ENCODE data around the genes F3, CNN3 and AGL.

DNA sequence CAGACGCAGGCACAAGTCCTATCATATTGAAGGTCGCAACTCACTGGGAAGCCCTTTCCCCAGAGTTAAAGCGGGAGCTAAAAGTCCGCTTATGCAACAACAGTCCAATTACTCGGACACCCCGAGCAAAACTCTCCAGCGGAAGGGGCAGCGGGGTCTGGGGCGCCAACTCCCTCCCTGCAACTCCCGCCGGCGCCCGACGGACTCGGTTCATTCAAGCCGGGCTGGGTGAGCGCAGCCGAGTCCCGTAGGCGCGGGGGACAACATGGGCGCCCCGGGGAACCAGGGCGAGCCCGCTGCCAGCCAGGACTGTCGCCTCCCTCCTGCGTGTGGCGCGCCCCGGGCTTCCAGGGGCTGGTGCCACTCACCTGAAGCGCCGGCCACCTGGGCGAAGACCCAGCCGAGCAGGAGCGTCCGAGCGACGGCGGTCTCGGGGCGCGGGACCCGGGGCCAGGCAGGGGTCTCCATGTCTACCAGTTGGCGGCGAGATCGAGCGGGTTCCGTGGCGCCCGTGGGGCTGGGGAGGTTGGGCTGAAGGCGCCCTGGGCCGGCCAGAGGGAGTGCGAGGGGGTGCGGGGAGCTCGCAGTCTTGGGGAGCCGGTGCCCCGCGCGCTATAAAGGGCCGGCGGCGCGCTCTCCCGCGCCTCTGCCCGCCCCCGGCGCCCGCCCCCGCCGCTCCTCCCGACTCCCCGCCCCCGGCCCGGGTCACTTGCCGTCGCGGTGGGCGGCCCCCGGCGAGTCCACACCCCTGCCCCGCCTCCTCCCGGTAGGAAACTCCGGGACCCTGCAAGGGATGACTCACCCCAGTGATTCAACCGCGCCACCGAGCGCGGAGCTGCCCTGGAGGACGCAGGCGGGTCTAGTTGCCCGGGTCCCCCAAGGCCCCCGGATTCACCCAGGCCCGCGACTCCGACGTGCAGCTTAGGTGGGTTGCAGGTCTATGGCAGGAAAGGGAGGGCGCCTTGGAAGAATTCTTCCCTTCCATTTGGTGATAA lies at the start of gene F3:
TSS of gene F3 (minus strand) at position 591 of the 995 bp plus-strand sequence.
- RRBS: 1% methylated on average over 42 of the region's 98 CpGs

- RRBS: no CpG with 5 or more reads among the region's 11 CpGs
Measured at GRCh38 chr1:94552049-94552773, 10.7 kb upstream of the F3 start.

- RRBS: no CpG with 5 or more reads among the region's 7 CpGs
Measured at GRCh38 chr1:94623423-94624015, 82.0 kb upstream of the F3 start.

- RRBS: no CpG with 5 or more reads among the region's 7 CpGs
Measured at GRCh38 chr1:94709927-94710388, 110.2 kb upstream of the SLC44A3 start.

DNA sequence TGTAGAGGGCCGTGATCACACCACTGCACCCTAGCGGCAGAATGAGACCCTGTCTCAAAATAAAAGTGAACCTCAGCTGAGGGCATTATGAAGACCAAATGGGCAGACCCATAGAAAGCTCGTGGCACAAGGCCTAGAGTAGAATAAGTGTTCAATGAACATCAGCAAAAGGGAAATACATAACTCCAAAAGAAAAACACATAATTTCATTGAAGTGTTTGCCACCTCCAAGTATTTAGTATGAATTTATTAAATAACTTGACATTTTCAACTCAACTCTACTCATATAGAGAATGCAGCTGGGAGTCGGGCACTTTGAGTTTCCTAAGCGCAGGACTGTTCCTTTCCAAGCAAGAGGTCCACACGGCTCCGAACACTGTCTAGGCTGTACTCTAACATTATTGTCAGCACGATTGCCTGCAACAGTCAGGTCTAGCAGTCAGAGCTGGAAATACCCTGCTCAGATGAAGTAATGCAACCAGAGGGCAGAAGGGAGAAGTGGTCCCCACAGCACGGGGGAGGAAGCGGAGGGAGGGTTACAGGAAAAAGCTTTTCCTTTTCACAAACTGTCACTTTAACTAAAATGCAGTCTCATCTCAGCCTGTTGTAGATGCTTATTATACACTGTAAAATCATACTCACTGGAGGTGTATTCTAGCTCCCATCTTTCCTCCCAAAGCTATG lies 99.1 kb upstream of the SLC44A3 start:
- RRBS: no CpG with 5 or more reads among the region's 10 CpGs

GRCh38 chr1:94758007-94758433 lies 62.1 kb upstream of the SLC44A3 start:
- RRBS: no CpG with 5 or more reads among the region's 8 CpGs

DNA sequence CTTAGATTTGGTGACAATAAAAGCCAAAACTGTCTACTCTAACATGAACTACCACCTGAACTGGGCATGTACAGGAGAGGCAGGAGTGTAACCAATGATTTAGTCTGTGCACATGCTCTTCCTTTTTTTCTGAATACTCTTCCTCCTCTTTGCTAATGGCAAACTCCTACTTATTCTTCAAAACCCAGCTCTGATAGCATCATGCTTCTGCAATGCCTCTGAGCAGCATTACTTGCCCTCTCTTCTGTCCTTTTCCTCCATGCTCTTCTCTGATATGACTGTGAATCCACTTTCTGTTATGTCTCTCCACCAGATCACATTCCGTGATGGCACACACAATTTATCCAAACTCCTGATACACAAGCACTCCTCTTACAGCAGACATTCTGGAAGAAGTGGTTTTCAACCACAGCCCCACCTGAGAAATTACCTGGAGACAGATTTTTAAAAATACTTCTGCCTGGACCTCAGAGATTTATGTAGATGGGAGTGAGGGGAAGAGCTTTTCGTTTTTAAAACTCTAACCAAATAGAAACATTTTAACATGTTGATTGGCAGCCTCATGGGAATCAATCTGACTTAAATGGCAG lies 31.3 kb downstream of the CNN3 start:
- RRBS: no CpG with 5 or more reads among the region's 2 CpGs

- RRBS: 2% methylated on average over 11 of the region's 55 CpGs
Measured at GRCh38 chr1:94926792-94927282, at the start of gene CNN3. Gene CNN3 (minus strand): TSS chr1:94927110.

GRCh38 chr1:94929085-94929800 lies 2.3 kb upstream of the CNN3 start:
- RRBS: no CpG with 5 or more reads among the region's 9 CpGs

GRCh38 chr1:94962418-94963215 lies 35.7 kb upstream of the CNN3 start:
- RRBS: no CpG with 5 or more reads among the region's 10 CpGs

- RRBS: no CpG with 5 or more reads among the region's 3 CpGs
Measured at GRCh38 chr1:94974583-94975264, 47.8 kb upstream of the CNN3 start.

DNA sequence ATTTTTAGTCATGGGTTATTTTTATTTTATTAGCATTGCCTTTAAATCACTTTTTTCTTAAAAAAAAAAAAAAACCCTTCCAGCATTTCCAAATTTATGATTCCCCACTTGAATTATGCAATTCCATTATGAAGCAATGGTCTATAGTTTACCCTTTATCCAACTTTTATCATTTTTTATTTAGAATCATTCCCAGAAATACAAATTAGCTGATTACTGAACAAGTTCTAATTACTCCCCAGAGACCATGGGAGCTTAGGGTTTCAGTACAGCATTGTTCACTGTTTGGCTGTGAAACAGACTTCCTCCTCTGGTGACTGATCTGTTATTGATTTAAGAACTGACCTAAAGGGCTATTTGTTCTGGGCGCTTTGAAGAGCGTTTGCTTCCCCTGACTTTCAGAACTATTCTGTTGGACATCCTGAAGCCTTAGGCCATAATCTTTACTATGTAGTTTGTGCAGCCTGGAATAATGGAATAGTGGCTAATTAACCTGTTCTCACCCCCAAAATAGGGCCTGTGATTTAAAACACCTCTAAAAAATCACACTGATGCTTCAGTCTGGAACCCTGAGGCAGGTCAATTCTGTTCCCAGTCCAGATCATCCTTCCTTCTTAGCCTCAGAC lies 58.8 kb downstream of the ALG14 start:
- RRBS: no CpG with 5 or more reads among the region's 2 CpGs

DNA sequence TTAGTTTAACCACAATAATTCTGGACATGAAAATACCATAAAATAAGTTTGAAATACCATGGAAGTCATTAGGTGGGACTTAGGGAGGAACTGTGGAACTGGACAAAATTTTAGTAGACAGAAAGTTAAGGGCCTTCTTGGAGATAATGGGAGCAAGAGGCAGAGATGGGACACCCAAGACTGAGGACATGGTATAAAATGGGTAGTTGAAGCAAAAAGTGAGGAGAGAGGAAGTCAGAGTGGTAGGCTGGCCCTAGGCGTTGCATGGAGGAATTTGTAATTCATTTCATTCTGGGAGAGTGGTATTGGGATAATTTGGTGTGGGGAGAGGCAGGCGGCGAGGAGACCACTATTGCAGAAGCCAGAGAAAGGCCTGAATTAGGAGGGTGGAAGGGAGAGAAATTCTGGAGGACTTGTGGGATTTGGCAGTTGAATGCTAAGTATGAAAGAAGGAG lies 6.4 kb downstream of the RWDD3 start:
- RRBS: no CpG with 5 or more reads among the region's 3 CpGs

GRCh38 chr1:96794497-96795586 lies 73.3 kb downstream of the PTBP2 start:
- RRBS: no CpG with 5 or more reads among the region's 4 CpGs

DNA sequence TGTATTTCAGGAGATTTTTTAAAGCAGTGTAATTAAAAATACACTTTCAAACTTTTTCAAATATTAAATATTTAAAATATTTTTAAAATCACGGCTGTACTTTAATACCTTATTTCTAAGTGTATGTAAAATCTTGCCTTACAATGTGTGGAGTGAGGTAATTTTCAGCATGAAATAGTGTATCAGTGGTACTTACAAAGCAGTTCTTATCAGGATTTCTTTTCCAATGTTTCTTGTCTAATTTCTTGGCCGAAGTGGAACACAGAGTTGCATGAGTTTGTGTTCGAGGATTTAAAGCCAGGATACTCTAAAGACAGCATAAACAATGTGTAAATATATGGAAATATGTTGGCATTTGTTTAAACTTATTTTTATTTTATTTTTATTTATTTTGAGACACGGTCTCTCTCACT lies 37.8 kb downstream of the DPYD start:
- RRBS: no CpG with 5 or more reads among the region's 4 CpGs

GRCh38 chr1:98336369-98336894 lies 325.1 kb upstream of the SNX7 start:
- RRBS: no CpG with 5 or more reads among the region's 5 CpGs

DNA sequence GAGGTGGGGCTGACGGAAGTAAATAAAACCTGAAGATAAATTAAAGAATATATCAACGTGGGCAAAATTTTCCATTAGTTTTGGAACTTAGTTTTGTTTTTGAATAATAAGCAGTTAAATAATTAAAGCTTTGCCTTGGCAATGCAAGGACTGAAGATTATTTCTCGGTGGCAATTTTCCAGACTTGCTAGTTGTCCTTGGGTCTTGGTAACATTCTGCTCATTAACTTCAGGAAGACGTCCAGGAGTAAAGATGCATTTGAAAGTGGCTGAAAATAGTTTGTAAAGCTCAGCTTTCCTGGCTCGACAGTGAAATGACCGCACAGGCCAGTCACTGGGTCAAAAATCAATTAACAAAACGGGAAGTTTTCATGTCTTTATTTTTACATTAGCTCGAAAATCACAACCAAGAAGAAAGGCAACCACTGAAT lies 676 bp upstream of the SNX7 start:
- RRBS: no CpG with 5 or more reads among the region's 8 CpGs

DNA sequence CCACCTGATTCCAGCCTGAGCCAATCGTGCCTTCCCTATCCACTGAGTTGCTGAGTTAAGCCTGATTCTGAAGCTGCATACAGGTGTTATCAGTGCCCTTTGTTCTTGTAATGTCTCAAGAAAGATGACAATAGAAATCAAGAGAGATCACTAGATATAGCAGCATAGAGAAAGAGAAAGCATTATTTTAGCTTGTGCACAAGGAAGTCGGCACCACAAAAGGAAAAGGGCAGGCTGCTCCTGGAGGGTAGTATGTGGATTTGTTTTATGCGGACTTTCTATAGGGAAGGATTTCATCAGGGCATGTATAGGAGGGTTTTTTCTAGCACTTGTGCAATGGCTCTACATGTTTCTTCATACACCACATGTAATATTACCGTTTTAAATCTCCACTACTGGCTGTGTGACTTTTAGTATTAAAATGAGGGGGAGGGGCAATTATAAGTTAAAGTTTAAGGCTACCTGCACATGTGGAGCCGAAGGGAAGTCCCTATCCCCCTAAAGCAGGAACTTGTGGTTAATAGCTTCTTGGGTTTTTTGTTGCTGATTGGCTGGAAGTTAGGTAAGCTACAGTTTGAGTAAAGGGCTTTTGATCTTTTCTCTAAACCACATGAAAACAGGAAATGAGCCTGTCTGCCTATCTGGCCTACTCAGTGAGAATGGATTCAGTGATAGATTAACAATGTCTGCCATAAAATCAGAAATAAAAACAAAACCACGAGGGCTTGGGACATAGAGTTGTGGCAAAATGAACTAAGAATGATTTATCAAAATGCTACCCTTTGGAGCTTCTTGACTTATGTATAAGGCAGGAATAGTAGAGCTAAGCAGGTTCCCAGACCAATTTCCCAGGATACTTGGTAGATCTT lies 133.3 kb downstream of the PLPPR5 start:
- RRBS: no CpG with 5 or more reads among the region's 6 CpGs

DNA sequence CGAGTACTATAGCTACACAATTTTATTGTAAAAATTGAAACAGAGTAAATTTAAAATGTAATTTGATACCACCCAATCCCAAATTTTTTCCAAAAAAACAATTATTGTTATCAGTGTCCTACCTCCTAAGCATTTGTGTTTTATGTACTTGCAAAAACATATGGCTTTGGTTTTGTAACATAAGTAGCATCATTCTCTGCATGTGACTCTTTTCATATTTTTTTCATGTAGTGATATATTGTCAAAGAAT lies 12.3 kb upstream of the FRRS1 start:
- RRBS: no CpG with 5 or more reads among the region's 1 CpG

- RRBS: 1% methylated on average over 42 of the region's 79 CpGs
Measured at GRCh38 chr1:99849485-99850887, at the start of gene AGL. Gene AGL (plus strand): TSS chr1:99850361.

Measured in HCT116 (cell line).